SK-N-SH (cell line): ENCODE data around the gene THUMPD2.

- RRBS = no CpG with 5 or more reads among the region's 4 CpGs
CAGE:
- cytosol, long polyA plus RNA = no peak
- long polyA plus RNA = no peak
- nucleus, long polyA plus RNA = no peak
These were observed 37.2 kb downstream of the RMDN2 start for GRCh38 chr2:37962268-37962724.

GRCh38 chr2:38037671-38038753 is 37.9 kb downstream of the CYP1B1 start:
- RRBS = 87% methylated on average over 11 of the region's 41 CpGs
CAGE:
- cytosol, long polyA plus RNA = no peak
- long polyA plus RNA = no peak
- nucleus, long polyA plus RNA = no peak

DNA sequence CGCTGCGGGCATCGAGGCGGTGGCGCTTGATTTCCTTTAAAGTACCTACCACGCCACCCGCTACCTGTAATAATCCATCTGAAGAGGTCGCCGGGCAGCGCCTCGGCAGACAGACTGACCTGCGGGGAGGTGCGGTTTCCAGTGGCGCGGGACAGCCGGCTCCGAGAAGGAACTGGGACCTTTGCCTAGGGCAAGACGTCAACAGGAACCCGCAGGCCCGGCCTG is 378 bp downstream of the CYP1B1 start:
- RRBS = 90% methylated on average over 9 of the region's 20 CpGs
CAGE:
- cytosol, long polyA plus RNA = no peak
- long polyA plus RNA = no peak
- nucleus, long polyA plus RNA = no peak

GRCh38 chr2:38138284-38138820 is 62.4 kb upstream of the CYP1B1 start:
- RRBS = no CpG with 5 or more reads among the region's 14 CpGs
CAGE:
- cytosol, long polyA plus RNA = no peak
- long polyA plus RNA = no peak
- nucleus, long polyA plus RNA = no peak

- RRBS = no CpG with 5 or more reads among the region's 3 CpGs
CAGE:
- cytosol, long polyA plus RNA = no peak
- long polyA plus RNA = no peak
- nucleus, long polyA plus RNA = no peak
These were observed 142.0 kb upstream of the CYP1B1 start for GRCh38 chr2:38217976-38218314.

- RRBS = no CpG with 5 or more reads among the region's 5 CpGs
CAGE:
- cytosol, long polyA plus RNA = no peak
- long polyA plus RNA = no peak
- nucleus, long polyA plus RNA = no peak
These were observed 132.0 kb downstream of the ATL2 start for GRCh38 chr2:38244995-38245555.

DNA sequence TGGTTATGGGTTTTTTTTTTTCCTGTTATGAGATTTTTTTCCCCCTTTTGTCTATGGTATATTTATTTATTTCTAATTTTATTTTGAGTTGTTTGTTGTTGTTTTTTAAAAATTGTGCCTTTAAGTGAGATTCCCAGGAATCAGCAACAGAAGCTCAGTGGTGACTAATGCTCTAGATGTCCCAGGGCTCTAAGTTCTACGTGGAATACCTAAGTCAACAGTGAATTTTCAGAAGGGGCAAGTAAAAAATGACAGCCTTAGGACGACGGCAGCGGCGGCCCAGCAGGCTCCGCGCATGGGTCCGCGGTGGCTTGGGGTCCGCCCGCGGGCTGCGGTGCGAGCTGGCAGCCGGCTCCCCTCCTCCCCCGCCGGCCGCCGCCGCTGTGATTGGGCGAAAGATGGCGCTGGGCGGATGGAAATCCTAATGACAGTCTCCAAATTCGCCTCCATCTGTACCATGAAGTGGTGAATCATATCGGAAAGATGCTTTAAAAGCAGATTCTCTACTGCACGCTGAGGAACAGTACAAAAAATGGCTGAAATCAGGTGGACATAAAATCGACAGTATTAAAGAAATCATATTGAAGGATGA is 74.8 kb downstream of the HNRNPLL start:
- RRBS = no CpG with 5 or more reads among the region's 27 CpGs
CAGE:
- cytosol, long polyA plus RNA = no peak
- long polyA plus RNA = no peak
- nucleus, long polyA plus RNA = no peak

GRCh38 chr2:38533221-38533741 is 69.4 kb downstream of the HNRNPLL start:
- RRBS = no CpG with 5 or more reads among the region's 9 CpGs
CAGE:
- cytosol, long polyA plus RNA = no peak
- long polyA plus RNA = no peak
- nucleus, long polyA plus RNA = no peak

DNA sequence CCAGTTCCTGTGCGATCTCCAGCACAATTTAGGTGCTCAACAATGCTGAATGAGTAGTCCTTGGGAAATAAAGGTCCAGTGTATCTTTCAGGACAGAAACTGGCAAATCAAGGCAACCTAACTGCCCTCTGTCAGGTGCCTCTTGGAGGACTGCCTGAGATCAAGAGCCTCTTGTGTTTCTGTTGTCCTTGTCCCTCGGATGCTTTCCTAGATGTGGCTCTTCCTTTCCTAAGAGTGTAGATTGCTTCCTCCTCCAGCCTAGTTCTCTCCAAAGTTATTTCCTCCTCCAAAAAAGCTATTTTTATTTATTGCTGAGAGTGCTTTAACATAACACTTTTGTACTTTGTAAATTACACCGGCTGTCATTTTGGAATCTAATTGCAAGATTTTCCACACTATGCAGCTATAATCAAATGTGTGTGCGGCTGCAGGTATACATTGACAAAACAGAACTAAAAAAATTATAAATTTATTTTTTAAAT is 1.3 kb upstream of the HNRNPLL start:
- RRBS = no CpG with 5 or more reads among the region's 4 CpGs
CAGE:
- cytosol, long polyA plus RNA = no peak
- long polyA plus RNA = no peak
- nucleus, long polyA plus RNA = no peak

DNA sequence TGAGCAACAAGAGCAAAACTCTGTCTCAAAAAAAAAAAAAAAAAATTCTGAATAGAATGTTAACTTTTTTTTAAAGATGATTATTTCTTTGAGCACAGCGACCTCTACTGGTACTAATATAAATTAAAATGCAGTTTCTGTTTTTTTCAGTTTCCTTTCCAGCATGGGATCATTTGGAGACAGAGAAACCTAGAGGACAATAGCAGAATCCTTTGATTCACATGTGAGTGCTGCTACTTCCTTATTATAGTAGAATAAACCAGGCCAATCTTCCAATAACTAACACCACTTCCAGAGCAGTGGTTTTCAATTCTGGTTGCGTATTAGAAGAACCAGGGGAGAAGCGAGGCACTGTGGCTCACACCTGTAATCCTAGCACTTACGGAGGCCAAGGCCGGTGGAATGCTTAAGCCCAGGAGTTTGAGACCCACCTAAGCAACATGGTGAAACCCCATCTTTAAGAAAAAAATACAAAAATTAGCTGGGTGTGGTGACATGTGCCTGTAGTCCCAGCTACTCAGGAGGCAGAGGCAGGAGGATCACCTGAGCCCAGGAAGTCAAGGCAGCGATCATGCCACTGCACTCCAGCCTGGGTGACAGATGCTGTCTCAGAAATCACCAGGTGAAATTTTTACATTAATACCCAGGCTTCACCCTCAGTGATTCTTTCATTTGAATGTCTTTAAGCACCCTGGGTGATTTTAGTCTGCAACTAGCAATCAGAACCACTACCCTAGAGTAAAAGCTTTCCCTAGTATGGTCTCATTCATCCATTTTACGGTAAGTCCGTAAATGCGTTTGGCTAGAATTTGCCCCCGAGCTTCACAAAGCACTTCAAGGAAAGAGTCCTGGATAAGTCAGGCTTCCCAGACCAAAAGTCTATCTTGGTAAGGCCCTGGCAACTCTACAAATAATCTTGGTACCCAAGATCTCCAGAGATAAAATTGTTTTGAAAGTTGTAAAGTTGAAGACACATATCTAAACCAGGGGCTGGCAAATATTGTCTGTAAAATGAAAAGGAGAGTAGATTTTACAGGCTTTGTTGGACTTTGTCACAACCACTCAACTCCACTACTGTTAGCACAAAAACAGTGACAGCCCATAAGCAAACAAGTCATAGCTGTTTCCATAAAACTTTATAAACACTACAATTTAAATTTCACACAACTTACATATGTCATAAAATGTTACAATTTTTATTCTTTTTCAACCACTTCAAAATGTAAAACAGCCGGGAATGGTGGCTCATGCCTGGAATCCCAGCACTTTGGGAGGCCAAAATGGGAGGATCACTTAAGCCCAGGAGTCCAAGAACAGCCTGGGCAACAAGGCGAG is 9.7 kb downstream of the SRSF7 start:
- RRBS = no CpG with 5 or more reads among the region's 12 CpGs
CAGE:
- cytosol, long polyA plus RNA = no peak
- long polyA plus RNA = no peak
- nucleus, long polyA plus RNA = no peak

GRCh38 chr2:39099947-39100293 is 20.9 kb downstream of the SOS1 start:
- RRBS = no CpG with 5 or more reads among the region's 2 CpGs
CAGE:
- cytosol, long polyA plus RNA = no peak
- long polyA plus RNA = no peak
- nucleus, long polyA plus RNA = no peak

GRCh38 chr2:39121286-39121557 is 371 bp upstream of the SOS1 start:
- RRBS = no CpG with 5 or more reads among the region's 9 CpGs
CAGE:
- cytosol, long polyA plus RNA = no peak
- long polyA plus RNA = no peak
- nucleus, long polyA plus RNA = no peak

- RRBS = no CpG with 5 or more reads among the region's 4 CpGs
CAGE:
- cytosol, long polyA plus RNA = no peak
- long polyA plus RNA = no peak
- nucleus, long polyA plus RNA = no peak
These were observed 145.3 kb upstream of the SOS1 start for GRCh38 chr2:39265921-39266803.

GRCh38 chr2:39469705-39470363 is 32.7 kb upstream of the MAP4K3 start:
- RRBS = no CpG with 5 or more reads among the region's 4 CpGs
CAGE:
- cytosol, long polyA plus RNA = no peak
- long polyA plus RNA = no peak
- nucleus, long polyA plus RNA = no peak

DNA sequence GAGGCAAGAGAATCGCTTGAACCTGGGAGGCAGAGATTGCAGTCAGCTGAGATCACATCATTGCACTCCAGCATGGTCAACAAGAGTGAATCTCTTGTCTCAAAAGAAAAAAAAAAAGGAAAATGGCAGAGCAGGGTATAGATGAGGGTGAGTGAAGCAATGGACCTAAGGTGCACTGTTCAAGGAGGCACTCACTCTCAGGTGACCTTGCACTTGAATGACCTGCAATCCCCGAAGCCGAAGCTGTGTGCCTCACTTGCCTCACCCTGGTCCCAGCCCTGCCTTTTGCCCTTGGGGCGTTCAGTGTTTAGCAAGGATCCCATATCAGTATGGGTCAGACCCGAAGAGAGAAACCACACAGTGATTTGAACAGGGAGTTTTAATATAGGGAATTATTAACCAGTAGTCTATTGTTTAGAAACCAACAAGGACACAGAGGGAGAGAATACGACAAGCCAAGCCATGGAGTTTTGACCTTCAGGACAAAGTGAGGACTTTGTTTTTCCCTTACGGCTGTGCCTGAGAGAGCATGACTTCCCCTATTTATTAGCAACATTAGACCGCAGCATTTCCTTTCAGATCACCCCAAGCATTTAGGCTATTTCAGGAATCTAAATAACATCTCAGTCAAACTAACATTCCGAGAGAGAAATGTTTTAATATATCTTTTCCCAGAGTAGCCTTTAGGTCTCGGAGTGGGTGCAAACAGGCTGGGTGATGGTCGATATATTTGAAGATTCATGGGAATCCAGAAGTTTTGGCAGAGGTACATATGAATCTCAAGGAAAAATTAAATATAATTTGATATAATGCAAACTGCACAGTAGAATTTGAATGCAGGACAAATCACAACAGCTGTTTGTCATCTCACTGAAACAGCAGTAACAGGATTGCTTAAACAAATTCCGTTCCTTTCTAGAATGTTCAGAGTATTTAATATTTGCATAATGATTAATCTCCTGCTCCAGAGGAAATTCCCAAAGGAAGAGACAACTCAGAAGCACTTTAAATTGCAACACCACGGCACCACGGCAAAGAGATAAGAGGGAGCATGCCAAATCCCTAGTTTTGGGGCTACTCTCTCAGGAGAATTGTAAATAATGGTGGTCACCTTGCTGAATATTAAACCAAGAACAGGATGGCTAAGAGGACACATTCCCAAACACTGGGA is 67.4 kb upstream of the MAP4K3 start:
- RRBS = no CpG with 5 or more reads among the region's 14 CpGs
CAGE:
- cytosol, long polyA plus RNA = no peak
- long polyA plus RNA = no peak
- nucleus, long polyA plus RNA = no peak

DNA sequence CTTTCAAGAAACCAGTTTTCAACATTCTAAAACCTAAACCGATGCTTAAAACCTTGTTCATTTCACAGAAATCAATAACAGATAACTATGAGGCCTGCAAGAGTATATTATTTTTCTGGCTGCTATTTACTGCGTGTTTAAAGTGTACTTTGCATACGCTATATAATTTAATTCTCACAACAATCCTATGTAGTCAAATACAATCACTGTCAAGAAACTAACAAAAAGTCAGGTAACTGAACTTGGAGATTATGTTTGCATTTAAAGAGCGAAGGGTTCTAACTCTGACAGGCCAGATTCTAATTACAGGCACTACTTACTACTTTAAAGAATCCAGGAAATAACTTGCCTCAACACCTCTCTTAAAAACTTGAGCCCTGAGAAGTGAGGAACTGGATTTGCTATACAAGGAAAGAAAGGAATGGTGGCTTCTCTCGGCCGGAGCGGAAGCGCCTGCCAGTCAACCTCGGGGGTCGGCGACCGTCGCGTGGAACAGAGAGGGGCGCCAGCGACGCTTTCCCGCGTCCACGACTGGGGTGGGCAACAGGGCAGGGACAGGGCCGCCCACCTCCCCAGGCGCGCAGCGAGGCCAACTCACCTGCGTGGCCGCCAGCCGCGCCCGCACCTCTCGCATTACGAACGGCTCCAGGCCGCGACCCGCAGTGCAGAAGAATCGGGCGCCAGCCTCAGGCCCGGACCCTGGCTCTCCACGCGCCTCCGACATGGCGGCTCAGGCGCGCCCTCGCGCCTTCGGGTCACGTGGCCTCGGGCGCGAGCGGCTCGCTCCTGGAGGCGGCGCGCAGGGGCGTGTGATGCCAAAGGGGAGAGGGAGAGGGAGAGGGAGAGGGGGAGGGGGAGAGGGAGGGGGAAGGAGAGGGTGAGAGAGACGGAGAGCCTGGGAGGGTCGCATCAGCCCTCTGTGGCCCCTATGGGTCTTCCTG is at the start of gene THUMPD2:
Gene THUMPD2 (minus strand): TSS at position 743 of the 941 bp plus-strand sequence.
- RRBS = no CpG with 5 or more reads among the region's 59 CpGs
CAGE:
- cytosol, long polyA plus RNA = start-site peak on the minus strand centred at position 736 of the sequence, 34 bp wide, 36 and 98 reads in 2 replicates
- long polyA plus RNA = no peak
- nucleus, long polyA plus RNA = start-site peak on the minus strand centred at position 719 of the sequence, 39 bp wide, 19 and 129 reads in 2 replicates

GRCh38 chr2:39911022-39911373 is 131.9 kb upstream of the THUMPD2 start:
- RRBS = no CpG with 5 or more reads among the region's 1 CpG
CAGE:
- cytosol, long polyA plus RNA = no peak
- long polyA plus RNA = no peak
- nucleus, long polyA plus RNA = no peak

DNA sequence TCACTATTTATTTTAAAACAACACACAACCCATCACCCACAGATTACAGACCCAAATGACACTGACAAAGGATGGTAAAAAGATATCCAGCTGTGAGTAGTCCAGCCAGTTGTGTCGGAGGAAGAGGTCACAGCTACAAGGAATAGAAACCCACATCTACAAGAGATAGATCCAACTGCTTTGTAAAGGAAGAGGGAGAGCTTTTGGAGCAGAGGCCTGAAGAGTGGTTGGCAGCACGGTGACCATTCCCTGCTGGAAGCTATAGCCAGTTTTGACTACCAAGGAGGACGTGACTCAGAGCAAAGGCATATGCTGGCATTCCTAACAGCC is 17.2 kb downstream of the SLC8A1 start:
- RRBS = no CpG with 5 or more reads among the region's 3 CpGs
CAGE:
- cytosol, long polyA plus RNA = no peak
- long polyA plus RNA = no peak
- nucleus, long polyA plus RNA = no peak

DNA sequence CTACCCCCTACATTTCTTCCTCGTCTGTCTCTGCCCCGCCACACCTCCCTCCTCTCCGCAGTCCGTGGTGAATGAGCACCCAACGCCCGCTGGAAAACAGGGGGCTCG is 719 bp downstream of the SLC8A1 start:
- RRBS = no CpG with 5 or more reads among the region's 7 CpGs
CAGE:
- cytosol, long polyA plus RNA = no peak
- long polyA plus RNA = no peak
- nucleus, long polyA plus RNA = no peak

GRCh38 chr2:40457299-40457651 is 5.4 kb upstream of the SLC8A1 start:
- RRBS = no CpG with 5 or more reads among the region's 4 CpGs
CAGE:
- cytosol, long polyA plus RNA = no peak
- long polyA plus RNA = no peak
- nucleus, long polyA plus RNA = no peak